Brain (tissue), 1 donor: ENCODE measurements around the gene TNS2.

GRCh38 chr12:53049345-53050489 lies at the start of gene TNS2:
Gene TNS2 (plus strand): TSS chr12:53050065.
- RRBS, result 5% methylated on average over 5 of the region's 22 CpGs

DNA sequence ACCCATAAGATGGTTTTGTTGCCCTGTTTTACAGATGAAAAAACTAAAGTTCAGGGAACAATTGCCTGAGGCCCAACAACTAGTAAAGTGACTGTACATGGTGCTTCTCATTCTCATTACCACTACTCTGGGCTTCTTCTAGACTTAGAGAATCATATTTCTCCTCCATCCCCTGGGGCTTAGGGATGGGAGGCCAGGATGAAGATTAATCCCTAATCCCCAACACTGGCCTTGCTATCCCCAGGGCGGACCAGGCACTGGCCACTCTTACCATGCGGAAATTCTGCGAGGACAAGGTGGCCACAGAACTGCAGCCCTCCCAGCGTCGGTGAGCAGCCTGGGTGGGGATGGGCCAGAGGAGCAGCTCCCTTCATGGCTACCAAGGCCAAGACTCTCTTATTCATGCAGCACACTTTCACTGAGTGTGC lies 6.9 kb downstream of the TNS2 start:
- RRBS, result no CpG with 5 or more reads among the region's 5 CpGs

- RRBS, result no CpG with 5 or more reads among the region's 7 CpGs
Observed at GRCh38 chr12:53067956-53068358, 11.2 kb downstream of the SPRYD3 start.

DNA sequence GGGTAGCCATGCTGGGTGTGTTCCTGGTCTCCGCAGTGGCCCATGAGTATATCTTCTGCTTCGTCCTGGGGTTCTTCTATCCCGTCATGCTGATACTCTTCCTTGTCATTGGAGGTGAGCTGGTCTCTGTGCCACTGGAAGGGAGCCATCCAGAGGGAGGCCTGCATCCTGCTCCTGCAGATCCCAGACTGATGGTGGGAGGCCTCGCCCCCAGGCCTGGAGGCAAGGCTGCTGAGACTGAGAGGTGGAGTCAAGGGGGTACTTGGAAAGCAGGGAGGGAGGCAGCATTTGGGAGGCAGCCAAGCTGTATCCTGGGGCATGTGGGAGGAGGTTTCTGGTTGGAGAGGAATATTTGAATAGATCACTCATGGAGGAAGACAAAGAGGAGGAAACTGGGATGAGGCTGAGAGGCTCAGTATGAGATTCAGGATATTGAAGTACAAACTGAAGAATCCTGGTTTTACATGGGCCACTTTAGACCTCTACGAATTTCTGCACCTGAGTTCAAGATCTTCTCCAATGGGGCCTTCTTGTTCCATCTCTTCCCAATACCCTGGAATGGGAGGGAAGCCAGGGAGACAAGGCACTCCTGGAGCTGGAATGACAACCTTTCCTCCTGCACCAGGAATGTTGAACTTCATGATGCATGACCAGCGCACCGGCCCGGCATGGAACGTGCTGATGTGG lies 20.0 kb downstream of the SOAT2 start:
- RRBS, result no CpG with 5 or more reads among the region's 9 CpGs

DNA sequence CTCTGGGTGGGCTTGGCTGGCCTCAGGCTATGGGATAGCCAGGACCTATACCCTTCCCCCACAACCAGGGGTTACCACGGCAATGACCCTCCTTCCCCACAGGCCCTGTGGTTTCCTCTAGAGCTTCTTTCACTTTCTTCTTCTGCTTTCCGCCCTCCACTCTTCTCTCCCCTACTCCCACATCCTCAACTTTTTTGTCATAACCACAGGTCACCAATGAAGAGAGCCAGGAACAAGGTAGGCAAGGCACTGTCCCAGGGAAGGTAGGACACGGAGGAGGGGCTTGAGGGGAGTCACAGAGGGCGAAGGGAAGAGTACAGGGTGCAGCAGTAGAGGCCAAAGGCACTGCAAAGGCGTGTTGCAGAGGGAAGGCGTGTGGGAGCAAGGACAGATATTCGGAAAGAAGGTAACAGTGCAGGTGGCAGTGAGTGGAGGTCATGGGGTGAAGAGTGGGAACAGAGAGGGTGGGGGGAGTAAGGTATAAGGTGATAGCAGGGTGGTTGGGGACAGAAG lies 2.0 kb upstream of the ITGB7 start:
- RRBS, result no CpG with 5 or more reads among the region's 7 CpGs

- RRBS, result no CpG with 5 or more reads among the region's 9 CpGs
Observed at GRCh38 chr12:53211387-53211936, 4.4 kb upstream of the ITGB7 start.

- RRBS, result no CpG with 5 or more reads among the region's 13 CpGs
Observed at GRCh38 chr12:53214073-53215055, 7.3 kb upstream of the ITGB7 start.

- RRBS, result no CpG with 5 or more reads among the region's 29 CpGs
Observed at GRCh38 chr12:53216851-53218106, 10.2 kb upstream of the ITGB7 start.

DNA sequence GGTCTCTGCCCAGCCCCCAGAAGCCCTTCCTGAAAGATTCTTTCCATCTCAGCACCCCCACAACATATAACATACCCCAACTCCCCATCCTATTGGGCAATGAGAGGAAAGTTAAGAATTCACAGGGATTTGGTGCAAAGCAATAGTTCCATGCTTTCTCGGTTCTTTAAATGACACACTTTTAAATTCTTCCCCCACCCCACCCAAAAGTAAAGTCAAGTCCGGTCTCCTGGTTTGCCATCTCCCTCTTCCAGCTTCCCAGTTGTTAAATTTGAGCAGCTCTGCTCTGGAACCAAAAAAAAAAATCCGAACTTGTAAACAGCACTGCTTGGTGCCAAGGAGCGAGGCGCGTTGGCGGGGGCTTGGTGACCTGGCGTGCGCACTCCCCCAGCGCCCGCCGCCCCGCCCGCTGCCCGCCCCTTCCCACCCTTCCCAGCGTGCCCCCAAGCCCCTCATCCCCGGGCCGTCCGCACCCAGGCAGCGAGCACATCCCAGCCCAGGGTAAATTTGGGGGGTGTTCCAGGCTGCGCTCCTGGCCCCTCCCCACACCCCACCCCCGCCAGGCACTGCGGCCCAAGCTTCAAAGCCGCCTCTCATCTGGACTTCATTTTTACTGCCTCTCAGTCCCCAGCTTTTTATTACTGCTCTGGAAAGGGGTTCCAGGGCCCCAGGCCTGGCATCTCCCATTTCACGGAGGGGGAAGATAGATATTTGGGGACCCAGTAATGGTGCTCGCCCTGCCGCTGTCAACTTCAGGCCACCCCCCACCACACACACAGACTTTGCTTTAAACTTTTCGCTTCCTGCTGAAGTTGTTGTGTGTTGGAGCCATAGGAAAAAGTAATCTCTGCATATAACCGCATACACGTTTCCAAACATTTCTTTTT lies 11.6 kb upstream of the ITGB7 start:
- RRBS, result no CpG with 5 or more reads among the region's 30 CpGs

GRCh38 chr12:53219280-53220101 lies 12.4 kb upstream of the ITGB7 start:
- RRBS, result 10% methylated on average over 13 of the region's 45 CpGs

DNA sequence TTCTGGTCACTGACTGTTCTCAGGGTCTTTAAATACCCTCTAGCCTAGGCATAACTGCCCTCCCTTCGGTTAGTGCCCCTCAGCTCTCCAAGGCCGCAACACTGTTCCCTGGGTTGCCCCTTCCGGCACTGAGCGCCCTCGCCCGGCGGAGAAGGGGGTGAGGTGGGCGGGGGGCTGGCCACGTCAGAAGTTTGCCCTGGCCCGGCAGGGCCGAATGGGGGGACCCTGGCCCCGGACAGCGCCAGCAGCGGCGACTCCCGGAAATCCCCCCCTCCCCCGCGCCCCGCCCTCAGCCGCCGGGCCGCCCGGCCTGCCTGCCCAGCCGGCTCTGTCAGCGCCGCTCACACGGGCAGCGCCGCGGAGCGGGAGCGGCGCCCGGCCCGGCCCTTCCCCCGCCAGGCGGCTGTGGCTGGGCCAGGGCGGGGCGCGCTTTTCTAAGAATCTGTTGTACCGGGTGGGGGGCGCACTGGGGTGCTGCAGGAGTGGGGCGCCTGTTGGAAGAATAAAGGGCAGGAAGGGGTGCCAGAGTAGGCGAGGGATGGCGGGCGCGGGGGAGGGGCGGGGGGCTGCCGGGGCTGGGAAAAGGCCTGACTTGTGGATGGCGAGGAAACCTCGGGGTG lies 10.4 kb downstream of the RARG start:
- RRBS, result 2% methylated on average over 29 of the region's 51 CpGs

DNA sequence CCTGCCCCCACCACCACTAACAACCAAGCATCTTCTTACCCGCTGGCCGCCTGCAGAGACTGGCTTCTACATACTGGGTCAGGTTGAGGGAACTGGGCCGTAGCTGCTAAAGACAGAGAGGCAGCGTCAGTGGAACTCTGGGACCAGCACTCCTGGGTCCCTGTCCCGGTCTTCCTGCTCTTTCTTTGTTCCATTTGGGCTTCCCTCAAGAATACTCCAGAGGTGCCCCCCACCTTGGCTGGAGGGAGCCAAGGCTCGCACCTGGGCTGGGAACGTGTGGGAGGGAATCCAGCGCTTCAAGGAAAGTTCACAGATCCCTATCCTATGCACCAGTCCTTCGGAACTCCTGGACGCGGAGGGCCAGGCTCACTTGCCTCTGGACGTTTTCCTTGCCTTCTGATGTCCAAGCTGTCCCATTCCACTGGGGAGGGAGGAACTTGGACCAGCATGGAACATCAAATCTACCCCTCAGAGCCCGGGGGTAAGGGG lies 835 bp downstream of the RARG start:
- RRBS, result no CpG with 5 or more reads among the region's 13 CpGs

- RRBS, result no CpG with 5 or more reads among the region's 3 CpGs
Observed at GRCh38 chr12:53344151-53344459, 8.0 kb upstream of the SP7 start.

DNA sequence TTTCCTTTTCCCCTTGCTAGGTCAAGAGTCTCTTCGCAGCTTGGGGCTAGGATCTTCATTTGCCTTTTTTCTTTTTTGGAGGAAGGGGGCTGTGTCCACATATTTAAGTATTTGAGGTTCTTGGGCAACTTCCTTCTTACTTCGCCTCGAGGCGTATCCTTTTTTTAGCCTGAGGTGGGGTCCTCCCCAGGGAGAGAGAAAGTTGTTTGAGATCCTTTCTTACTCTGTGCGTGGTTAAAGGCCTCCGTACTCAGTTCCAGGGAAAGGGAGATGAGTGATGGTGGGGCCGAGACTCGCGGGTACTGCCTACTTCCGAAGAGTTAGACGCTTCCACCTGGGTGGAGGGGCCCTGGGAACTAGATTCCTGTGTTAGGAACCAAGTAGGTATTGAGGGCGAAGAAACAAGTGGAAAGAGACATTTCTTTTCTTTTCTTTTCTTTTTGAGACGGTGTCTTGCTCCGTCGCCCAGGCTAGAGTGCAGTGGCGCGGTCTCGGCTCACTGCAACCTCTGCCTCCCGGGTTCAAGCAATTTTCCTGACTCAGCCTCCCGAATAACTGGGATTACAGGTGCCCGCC lies 375 bp downstream of the PRR13 start:
- RRBS, result no CpG with 5 or more reads among the region's 21 CpGs

GRCh38 chr12:53455748-53456278 lies 3.9 kb downstream of the PCBP2 start:
- RRBS, result no CpG with 5 or more reads among the region's 7 CpGs

DNA sequence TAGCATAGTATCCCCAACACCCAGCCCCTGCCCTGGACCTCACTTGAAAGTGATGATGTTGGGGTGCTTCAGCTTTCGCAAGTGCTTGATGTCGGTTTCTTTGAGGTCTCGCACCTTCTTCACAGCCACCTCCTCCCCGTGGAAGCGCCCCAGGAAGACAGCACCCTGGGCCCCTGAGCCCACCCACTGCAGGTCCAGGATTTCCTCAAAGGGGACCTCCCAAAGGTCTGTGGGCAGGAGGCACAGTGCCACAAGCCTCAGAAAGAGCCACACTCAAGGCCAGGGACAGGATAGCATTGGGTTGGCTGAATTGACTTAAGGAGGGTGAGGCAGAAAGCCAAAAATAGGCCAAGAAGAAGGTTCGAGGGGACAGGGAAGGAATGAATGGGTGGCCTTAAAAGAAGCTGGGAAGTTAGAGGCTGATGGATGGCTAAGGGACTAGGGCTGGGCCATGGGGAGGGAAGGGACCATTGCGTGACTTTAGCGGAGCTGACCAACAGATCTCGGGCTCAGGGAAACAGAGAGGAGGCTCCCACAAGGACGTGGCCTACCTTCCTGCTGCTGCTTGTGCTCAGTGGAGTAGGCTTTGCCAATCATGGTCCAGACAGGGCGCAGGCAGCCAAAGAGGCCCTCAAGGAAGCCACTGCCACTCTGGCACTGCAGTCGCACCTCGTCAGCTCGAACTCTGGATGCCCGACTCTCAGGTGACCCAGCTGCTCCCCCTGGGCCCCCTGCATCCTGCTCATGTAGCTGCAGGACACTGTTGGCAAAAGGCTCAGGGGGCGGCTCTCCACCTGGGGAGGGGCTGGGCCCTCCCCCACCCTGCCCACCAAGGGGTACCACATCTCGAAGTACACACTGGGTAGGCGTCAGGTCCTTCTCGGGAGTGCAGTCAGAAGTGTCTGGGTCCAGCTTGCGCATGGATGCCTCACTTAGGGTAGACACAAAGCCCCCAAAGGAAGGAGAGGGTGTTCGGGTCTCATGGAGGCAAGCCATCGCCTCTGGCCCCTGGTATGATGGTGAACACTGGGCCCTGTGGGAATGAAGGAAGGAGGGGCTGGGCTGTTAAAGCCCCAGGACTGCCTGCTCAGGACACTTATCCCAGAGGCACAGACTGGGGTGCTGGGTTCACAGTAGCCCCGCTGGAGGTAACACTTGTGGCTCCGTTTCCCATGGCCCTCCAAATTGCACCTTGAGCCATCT lies 12.5 kb downstream of the MAP3K12 start:
- RRBS, result no CpG with 5 or more reads among the region's 24 CpGs

GRCh38 chr12:53491953-53492738 lies 7.1 kb downstream of the MAP3K12 start:
- RRBS, result no CpG with 5 or more reads among the region's 27 CpGs

- RRBS, result no CpG with 5 or more reads among the region's 12 CpGs
Observed at GRCh38 chr12:53499900-53500578, 781 bp upstream of the MAP3K12 start.

GRCh38 chr12:53659563-53659986 lies 16.3 kb downstream of the ATP5MC2 start:
- RRBS, result no CpG with 5 or more reads among the region's 2 CpGs